ENCODE results near the genes SMG1, ITPRIPL2, GP2, LYRM1 and ANKS4B.

DNA sequence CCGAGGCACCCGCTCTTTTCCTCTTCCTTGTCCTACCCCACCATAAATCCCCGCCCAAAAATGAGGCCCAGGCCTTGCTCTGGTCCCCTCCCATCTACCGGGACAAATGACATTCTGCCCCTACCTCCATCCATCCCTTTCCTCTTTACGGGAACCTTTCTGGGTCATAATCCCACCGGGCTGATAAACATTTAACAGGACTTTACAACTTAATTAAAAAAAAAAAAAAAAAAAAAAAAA lies 1.0 kb downstream of the NOMO2 start:
- PRO-cap, 2 experiments: no peak in any of the 2 experiments

GRCh38 chr16:18794539-18794759 lies 4.3 kb upstream of the RPS15A start:
- PRO-cap, 2 experiments: no peak in any of the 2 experiments

- PRO-cap, 2 experiments: no peak in any of the 2 experiments
Observed at GRCh38 chr16:18896712-18897106, 29.5 kb downstream of the SMG1 start.

DNA sequence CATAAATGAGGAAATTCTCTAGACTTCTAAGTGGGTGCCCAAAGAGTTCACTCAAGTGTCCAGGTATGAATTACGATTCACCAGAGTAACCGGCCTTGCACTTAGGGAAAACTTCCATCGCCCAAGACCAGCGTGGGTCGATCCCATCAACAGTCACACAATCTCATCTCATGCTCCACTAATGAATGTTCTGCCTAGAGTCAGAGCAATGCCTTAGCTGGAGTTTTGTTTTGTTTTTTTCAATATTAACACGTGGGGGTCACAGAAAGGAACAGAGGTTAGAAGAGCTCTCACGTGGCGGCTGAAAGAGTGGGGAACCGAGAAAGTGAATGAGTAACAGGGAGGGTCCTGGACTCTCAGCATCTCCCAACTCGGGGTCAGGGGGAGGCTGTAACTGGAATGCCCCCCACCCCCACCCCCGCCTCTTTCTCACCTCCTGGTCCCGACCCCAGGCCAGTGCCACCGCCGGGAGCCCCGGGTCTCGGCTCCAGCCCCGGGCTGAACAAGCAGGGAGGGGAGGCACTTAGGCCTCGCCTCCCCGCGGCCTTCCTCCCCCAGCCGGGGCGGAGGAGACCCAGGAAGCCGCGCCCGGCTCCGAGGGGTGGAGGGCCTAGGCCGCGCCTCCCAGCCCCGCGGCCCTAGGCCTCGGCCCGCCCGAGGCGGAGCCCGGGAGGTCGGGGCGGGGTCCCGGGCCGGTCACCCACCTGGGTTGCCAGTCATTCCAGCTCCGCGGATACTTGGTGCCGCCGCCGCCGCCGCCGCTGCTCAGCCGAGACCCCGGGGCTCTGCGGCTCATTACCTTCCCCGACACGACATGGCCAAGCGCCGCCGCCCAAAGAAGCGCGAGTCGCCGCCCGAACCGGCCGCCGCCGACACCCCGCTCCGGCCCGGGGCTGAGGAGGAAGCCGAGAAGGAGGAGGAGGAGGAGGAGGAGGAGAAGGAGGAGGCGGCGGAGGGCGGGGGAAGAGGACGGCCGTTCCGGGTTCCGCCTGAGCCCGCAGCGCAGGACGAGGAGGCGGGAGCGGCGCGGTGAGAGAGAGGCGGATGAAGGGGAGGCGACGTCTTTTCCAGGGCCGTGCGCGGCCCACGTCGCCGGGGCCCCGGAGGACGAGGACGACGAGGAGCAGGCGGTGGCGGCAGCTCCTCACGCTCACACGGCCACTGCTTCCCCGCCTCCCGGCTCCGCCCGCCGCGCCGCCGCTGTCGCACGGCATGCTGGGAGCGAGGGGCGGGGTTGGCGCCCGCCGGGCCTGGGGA lies at the start of gene SMG1:
SMG1 (minus strand) TSS at position 1,163 of the 1,257 bp plus-strand sequence.
- PRO-cap, 2 experiments: peak in 2 of 2 experiments; most common plus-strand start position 976 of the sequence (in 2); most common minus-strand start position 504 of the sequence (in 2)

DNA sequence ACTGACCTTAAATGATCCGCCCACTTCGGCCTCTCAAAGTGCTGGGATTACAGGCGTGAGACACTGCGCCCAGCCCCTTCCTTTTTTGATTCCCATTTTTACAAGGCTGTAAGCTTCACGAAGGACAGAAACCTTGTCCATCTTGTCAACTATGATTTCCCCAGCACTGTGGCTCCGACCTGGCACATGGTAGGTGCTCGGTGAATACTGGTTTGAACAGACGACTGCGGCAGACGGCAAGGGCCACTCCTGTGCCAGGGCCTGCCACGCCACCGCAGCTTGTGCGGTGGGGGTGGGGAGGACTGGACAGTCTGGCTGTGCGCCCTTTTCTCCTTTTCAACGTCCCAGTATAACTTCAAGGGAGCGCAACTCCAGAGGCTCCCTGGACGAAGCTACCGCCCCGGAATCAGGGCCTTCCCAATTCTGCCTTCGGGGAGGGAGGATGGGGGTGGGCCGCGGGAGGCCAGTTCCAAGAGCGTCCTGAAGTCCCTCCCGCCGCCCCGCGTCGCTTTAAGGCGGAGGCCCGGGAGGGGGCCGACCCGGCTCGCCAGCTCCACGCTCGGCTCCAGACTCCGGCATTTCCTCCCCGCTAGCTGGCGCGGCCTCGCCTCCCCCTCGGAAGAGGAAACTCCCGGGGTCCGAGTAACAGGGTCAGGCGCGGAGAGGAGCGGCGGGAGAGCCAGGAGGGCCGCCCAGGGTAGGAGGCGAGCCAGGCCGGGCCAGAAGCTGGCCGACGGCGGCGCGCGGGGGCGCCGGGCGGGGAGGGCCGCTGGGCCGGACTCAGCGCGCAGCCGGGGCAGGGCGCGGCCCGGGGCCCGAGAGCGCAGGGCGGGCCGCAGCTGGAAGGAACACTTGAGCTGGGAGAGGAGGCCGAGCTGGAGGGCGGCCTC lies at the start of gene ITPRIPL2:
ITPRIPL2 (plus strand) TSS at position 537 of the 890 bp plus-strand sequence.
- PRO-cap, 2 experiments: peak in 2 of 2 experiments; most common plus-strand start position 282 of the sequence (in 2); most common minus-strand start position 349 of the sequence (in 2)

GRCh38 chr16:19210479-19211420 lies 42.7 kb downstream of the SYT17 start:
- PRO-cap, 2 experiments: no peak in any of the 2 experiments

GRCh38 chr16:19713948-19714988 lies 3.8 kb downstream of the KNOP1 start:
- PRO-cap, 2 experiments: no peak in any of the 2 experiments

GRCh38 chr16:19753701-19755008 lies 36.1 kb downstream of the IQCK start:
- PRO-cap, 2 experiments: no peak in any of the 2 experiments

DNA sequence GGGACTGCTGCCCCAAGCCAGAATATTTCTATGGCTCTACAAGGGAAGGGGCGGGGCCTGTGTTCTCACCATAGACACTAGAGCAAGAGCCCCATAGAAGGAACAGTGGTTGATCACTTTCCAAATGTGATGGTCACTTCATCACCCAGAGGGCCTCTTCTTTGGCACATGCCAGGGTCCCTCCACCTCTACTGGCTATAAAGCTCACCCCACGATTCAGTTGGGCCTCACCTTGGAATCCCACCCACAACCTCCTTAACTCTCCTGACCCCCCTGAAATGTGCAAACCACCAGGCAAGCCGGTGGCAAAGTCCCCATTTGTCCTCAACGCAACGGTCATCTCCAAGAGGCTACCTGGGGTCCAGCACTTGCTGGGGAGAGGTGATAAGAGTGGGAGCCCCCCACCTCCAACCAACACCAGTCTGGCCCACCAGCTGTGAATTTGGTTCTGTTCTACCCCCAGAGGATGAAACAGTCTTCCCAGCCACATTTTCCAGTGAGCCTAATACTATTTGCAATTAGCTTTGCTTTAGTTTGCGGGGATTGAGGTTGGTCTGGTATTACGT lies 24.8 kb downstream of the GPRC5B start:
- PRO-cap, 2 experiments: no peak in any of the 2 experiments

- PRO-cap, 2 experiments: no peak in any of the 2 experiments
Observed at GRCh38 chr16:19881817-19883019, 2.4 kb downstream of the GPRC5B start.

DNA sequence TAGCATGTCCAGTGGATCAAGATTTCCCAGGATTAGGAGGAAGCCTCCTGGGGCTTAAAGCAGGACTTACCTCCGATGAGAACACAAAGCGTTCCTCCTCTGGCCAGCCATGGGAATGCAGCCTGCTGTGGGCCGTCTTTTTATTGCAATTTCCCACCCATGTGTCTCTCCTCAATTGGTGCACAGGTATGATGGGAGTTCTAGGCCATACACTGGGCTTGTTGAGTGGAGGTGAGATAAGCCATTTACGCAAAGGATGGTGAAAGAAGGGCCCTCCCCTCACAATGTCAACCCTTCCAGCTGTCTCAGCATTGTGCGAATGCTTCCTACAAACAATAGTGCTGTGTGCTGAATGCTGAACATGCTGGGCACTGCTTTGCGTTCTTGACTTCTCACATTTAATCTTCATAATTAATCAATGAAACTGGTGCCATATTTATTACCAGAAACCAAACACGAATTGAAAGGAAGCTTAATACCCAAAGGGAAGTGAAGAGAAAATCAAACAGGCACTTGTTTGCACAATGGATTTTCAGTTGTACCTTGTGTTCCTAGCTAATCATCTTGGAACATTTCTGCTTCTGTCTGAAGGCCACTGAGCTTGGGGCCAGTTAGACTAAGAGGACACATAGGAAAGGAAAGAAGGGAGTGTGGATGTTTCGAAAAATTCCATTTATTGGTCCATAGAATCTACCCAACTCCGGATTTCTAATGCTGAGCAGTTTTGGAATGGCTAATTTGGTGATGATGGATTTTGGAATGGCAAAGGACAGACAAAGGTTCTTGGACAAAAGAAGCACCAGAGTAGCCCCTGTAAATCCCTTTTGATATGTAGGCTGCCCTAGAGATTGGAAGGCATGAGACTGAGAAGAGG lies at the start of gene GP2:
GP2 (minus strand) TSS at position 117 of the 874 bp plus-strand sequence.
- PRO-cap, 2 experiments: no peak in any of the 2 experiments

DNA sequence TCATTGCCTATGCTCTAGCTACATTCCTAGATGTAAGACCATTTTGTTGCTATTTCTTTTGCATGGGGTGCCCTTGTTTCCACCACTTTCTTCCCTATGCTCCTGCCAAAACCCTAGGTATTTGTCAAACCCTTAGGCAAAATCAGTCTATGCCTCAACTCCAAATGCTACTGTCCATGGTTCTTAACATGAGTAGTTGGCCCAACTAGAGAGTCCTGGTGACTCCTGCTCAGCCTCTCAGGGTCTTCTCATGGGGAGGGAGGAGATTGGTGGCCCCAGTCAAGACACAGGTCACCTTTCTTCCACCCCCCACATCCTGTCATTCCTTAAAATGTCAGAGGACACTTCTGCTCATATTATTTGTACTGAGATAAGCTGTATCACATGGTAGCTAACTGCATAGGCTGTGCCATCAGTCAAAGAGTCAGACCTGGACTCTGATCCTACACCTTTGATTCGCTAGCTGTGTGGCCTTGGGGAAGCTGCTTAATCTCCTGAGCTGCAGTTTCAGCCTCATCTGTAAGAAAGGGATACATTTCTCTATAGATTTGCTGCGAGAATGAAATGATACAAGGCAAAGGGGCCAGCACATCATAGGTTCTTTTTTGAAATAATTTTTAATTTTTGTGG lies 15.0 kb downstream of the ACSM5 start:
- PRO-cap, 2 experiments: no peak in any of the 2 experiments

DNA sequence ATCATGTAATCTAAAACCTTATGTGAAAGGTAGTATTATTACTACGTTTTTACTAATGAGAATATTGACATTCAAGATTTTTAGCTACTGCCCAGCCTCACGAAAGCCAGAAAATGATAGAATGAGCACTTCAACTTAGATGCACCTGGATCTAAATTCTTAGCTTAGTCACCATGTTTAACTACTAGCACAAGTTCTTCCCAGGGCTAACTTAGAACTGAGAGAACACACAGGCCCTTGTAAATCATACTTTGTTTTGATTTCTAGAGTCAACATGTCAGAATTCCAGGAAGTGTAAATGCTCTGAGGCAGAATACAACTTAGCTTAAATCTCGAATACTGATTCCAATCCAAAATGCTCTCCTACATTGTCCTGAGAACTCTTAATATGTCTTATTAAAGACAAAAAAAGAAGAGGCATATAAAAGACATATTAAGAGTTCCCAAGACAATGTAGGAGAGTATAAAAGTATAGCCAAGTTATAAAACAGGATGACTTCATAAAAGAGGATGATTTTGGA lies 6.8 kb upstream of the ACSM1 start:
- PRO-cap, 2 experiments: no peak in any of the 2 experiments

- PRO-cap, 2 experiments: no peak in any of the 2 experiments
Observed at GRCh38 chr16:20884135-20884955, 15.8 kb downstream of the DCUN1D3 start.

DNA sequence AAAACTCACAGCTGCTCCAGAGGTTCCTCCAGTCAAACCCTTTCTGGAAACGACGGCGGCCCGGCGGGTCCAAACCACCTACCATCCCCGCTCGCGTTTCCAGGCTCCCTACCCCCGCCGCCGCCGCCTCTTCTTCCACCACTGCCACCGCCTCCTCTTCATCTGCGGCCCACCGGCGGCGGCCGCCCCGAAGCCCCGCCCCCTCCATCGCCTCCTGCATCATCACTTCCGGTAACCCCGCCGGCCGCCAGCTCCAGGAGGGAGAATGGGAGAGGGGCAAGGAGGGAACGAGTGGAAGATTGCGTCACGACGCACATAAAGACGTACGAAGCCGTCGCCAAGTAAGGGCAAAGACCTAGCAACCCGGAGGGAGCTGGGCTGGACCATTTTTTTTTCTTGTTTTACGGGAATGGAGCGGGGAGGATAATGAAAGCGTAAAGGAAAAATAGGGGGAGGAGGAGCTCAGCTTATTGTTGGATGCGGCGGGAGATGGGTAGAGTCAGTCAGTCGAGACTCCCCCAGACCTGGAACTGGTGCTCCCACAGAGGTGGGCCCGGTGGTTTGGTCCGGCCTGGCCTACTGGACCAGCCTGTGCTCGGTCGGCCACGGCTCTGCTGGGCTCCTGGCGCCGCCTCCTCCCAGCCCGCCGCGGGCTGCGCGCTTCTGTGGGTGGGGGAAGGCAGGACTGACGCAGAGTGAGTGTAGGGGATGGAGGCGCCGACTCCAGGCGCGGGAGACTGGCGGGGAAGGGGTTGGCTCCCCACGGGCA lies at the start of gene LYRM1:
LYRM1 (plus strand) TSS at position 577 of the 769 bp plus-strand sequence.
- PRO-cap, 2 experiments: peak in 2 of 2 experiments; most common plus-strand start position 35 of the sequence (in 1); most common minus-strand start position 164 of the sequence (in 2)

DNA sequence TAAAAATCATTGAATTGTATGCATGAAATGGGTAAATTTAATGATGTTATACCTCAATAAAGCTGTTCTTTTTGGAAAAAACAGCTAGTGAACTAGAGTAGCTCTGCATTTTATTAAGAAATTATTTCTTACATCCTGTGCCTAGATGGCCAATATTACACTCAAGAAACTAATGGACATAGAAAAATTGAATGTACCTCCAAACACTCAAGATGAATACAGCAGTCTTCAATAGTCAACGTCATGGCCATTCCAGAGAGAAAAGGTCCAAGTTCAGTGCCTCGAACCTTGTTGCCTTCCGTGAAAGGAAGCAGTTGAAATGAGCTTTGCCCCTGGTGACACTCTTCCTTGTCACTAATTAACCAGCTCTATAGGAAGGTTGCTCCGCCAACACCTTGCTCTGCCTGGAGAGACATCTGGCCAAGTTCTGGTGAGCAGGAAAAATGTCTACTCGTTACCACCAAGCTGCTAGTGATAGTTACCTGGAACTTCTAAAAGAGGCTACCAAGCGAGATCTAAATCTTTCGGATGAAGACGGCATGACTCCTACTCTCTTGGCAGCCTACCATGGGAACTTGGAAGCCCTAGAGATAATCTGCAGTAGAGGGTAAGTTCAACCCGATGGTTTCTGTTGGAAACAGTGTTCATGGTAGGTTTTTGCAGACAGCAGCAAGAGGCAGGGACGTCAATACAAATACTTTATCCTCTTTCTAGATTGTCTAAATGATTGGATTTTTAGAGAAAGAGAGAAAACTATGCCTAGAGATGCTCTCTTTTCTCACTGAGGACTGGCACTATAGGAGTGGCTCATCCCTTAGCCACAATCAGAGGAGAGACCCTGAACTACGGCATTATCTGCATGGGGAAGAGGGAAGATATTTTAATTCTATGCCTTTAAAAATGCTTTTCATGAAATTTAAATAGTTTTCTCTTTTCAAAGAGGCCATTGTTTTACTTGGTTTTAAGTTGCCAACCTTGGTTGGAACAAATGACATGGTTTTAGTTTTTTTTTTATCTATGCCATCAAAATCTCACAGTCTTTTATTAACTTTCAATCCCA lies at the start of gene ANKS4B:
ANKS4B (plus strand) TSS at position 405 of the 1,060 bp plus-strand sequence.
- PRO-cap, 2 experiments: peak in 1 of 2 experiments; most common plus-strand start position 405 of the sequence (in 1); most common minus-strand start position 302 of the sequence (in 1)

DNA sequence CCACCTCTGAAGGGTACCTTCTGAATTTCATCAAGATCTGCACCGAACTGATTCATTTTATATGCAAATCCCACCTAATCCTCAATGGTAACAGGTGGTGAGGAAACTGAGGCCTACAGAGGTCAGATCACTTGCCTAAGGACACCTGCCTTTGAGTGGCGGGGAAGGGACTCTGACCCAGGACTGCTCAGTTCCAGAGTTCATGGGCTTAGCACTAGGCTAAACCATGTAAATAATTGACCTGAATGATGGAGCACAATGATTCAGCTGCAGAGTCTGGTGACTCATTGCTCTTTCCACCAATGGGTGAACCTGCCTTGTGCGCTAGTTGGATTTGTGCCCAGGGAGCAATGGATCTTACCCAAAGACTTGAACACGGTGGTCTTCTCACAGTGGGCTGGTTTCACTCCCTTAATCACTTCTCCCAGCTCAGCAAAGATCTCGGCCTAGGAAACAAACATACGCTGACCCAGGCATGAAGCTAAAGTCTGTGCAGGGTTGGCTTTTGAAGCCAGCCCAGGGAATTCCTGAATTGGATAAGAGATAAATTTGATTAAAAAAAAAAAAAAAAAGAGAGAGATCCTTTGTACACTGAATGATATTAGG lies 17.1 kb downstream of the CRYM start:
- PRO-cap, 2 experiments: no peak in any of the 2 experiments

GRCh38 chr16:21356360-21356932 lies 78.4 kb upstream of the CRYM start:
- PRO-cap, 2 experiments: no peak in any of the 2 experiments

- PRO-cap, 2 experiments: no peak in any of the 2 experiments
Observed at GRCh38 chr16:21372143-21372845, 94.2 kb upstream of the CRYM start.

DNA sequence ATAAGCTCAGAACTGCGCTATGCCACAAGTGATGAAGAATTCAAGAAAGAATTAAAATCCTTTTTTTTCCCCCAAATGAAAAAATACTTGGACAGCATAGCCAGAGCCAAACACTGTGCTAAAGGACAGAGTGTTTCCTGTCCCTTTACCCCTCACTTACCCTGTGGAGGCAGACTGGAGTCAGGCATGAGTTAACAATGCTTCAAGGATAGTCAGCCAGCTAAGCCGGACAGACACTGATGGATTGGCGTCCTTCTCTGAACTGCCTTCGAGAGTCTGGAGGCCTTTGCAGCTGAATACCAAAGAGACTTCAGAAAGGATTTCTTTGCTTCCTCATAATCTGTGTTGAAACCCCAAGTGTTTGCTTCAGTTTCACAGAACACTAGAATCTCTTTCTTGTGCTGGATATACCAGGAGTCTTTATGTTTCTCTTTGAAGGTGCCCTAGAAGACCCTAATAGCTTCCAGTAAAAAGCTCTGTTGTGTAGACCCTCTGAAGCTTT lies 4.6 kb downstream of the METTL9 start:
- PRO-cap, 2 experiments: no peak in any of the 2 experiments

All from Metastatic Liver Carcinoma in the Lung (tissue), 2 donors.